Cardiac atrium fibroblast (primary cell): ENCODE results near the gene ODF2L.

DNA sequence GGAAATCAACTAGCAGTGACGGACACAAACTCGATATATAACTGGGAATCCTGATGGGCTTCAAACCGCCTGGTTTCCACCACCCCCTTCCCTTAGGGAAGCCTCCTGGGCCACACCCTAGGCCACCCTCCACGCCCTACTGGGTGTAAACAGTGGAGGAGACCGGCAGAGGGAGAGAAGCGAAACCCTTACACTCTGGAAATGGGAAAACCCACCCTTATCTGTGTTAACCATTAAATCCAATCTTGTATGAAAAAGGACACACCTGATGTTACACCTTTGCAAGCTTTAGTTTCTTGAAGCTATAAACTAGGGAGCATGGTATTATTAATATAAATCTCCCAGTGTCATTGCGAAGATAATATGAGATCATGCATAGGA lies 650 bp upstream of the ZNHIT6 start:
- RAMPAGE, long total RNA = no peak

GRCh38 chr1:85830687-85831361 lies 122.6 kb upstream of the ZNHIT6 start:
- RAMPAGE, long total RNA = no peak

DNA sequence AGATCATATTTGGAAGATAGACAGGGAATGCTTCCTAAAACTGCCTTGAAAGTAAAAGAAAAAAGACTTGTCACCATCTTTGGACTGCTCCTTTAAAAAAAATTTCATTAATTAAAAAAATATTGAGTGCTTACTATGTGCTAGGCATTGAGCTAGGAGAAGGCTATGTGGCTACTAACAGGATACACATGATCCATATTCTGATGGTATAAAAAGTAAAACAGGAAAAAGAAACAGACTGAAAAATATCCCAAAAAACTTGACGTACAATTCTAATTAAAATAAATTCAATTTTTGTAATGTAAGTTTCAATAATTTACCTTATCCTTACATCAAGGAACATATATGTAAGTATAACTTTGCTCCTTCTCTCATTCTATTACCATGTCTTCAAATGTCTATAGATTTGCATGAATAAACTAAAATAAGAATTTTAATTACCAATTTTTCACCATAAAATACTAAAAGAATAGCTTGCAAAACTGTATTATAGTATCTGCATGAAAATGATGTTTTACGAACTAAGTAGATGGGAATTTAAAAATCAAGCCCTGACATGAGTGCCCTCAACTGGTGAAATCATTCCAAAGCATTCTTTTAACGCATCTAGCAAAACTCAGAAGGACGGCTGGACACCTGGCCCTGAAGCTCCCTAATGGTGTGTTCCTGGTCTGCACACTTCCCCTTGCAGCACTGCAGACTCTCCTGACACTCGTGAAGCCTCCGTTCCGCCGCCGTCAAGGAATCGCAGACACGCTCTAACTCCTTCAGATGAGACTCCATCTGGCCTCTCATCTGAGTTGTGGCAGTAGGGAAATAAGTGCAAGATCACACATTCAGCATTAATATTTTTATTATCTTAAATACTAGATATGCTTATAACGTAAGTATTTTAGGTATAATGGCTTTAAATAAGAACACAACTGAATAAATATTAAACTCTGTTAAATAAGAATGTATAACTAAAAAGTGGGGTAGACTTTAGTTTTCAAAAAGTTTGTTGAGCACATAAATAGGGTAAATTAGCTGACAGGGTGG lies 40.0 kb downstream of the ODF2L start:
- RAMPAGE, long total RNA = no peak

- RAMPAGE, long total RNA = no peak
Observed at GRCh38 chr1:86382979-86383330, 13.2 kb downstream of the ODF2L start.

DNA sequence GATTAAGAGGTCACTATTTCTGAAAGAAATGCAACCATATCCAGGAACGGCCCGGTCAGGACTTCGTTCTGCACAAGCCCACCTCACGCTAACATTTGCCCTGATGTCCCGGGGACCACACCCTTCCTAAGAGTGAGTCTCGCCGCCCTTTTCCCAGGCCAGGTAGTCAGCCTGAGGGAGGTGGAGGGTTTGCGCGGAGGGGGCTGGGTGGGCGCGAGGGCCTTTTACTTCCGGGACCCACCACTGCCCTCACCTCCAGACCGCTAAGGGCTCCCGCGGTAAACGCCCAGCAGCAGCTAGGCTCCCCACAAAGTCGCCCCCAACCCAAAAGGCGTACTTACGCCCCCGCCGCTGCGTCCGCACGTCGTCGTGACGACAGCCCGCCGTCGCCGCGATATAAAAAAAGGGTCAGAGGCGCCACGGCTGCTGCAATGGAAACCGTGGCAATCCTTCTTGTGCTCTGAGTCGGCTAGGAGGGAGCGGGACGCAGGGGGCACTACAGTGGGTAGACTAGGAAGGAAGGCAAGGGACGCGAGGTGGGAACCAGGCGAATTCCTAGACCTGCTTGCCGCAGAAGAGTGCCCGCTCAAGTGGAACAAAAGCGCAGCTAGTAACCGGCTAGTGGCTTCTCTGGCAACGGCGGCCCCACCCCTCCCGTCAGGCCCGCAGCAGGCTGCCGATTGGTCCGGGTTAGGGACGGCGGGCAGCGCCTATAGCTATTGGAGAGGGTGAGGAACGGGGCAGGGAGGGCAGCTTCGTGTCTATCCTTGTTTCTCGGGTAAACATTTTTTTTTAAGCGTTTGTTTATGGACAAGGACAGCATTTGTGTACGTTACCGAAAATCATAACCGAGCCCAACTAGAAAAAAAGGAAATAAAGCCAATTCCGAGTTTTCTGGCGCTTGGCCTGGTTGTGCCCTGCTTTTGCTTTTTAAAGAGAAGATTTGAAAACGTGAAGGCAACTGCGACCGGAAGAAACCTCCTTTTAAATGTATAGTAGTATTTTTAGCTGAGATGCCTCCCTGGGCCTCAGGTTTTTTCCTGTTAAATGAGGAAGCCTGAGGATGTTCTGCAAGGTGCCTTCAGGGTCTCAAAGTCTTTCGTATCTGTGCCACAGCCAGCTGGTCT lies at the start of gene ODF2L:
ODF2L (minus strand) TSS at position 632 of the 1,127 bp plus-strand sequence.
- RAMPAGE, long total RNA = start-site peak on the minus strand centred at position 613 of the sequence, 58 bp wide, 47 and 20 reads in 2 replicates

DNA sequence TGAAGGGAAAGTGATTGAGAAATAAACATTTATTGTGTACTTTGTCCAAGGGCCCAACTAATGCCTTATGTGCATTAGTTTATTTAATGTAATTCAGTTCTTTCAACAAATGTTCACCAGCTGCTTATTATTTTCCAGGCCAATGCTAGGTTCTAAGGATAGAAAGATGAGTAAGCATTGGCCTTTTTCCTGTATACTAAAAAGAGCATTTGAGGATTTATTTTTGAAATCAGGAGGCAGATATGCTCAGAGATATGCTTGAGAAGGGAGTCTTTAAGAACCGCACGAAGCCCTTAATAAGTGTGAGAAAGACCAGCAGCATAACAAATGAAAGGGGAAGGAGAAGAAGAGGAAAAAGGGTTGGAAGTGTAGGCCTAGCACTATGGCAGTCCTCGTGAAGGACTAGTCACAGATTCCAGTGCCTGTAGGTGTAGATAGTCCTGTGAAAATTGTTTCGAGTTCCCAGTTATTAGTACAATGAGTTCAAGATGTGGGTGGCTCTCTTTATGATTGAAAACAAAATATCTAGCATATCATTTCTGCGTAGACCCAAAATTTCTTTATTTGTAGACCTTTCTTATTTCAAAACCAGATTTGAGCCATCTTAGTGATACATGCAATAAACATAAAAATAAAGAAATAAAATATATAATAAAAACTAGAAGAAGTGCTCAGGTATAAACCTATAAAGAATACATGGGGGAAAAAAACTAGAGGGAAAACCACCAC lies 32.2 kb downstream of the CLCA1 start:
- RAMPAGE, long total RNA = no peak

DNA sequence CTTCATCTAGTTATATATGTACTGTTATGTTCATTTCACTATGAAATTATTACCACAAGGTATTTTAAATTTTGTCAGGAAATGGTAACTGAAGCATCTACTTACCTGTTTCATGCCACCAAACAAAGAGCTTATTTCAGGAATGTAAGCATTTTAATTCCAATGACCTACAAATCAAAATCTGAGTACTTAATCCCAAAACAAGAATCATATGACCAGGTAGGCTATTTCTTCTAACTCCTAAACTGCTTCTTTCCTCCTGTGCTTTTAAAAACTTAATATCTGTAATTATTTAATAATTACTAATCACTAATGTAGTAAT lies 68.9 kb upstream of the SH3GLB1 start:
- RAMPAGE, long total RNA = no peak

DNA sequence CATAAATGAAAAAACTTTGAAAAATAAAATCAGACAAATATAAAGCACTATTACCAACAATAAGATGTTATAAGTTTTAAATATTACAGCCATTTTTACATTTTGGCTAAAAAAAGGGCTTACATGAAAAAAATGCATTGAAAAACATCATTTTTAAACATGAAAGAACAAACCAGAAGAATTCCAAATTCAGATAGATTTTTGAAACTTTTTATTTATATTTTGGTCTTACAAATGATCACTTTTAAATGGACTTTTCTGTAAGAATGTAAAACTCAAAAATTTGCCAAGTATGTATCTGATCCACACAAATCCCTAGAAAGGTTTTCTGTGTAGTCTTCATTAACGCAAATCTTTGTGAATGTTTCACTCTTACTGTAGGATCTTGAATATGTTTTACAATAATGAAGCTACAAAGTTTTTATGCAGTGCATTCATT lies 51.4 kb downstream of the SELENOF start:
- RAMPAGE, long total RNA = no peak

- RAMPAGE, long total RNA = no peak
Observed at GRCh38 chr1:88169133-88169517, 514.9 kb upstream of the PKN2 start.

GRCh38 chr1:88647090-88647653 lies 36.9 kb upstream of the PKN2 start:
- RAMPAGE, long total RNA = no peak

- RAMPAGE, long total RNA = no peak
Observed at GRCh38 chr1:88710304-88711175, 26.5 kb downstream of the PKN2 start.

DNA sequence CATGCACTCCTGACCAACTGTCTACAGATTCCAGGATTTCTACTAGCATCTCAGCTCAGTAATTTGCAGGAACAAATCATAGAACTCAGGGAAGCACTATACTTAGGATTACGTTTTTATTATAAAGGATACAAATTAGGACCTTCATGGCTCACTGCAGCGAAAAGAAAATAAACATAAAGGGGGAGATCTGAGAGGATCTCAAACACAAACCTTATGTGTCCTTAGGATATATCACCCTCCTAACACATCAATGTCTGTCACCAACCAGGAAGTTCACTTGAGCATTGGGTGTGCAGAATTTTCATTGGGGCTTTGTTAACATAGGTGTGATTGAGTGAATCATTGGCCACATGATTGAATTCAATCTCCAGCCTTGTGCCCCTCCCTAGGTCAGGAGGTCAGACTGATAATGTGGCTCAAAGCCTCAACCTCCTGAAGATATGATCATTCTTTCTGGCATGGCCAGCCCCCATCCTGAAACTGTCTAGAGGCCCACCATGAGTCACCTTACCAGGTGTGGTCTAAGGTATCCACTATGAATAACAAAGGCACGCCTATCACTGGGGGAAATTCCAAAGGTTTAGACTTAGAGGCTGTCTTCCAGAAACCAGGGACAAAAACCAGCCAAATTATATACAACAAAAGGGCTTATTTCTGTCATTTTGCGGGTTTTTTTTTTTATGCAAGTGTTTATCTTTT lies 90.0 kb downstream of the PKN2 start:
- RAMPAGE, long total RNA = no peak

DNA sequence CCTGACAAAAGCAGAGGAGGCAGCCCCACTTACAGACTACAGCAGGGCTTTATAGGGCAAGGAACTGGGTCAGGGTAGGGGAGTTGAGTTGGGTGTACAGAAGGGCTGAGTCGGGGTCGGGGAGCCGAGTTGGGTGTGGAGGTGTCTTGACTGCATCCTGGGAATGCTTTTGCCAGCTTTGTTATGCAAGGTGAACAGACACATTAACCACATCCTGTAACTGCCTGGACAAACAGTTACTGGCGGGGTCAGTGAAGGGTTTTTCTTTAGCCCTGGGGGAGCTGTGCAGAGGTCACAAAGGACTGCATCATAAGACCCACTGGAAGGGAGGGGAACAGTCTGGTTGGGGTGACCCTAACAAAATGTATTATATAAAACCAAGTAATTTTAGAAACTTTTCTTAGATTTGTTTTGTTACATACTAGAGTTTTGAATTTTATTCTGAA lies 39.2 kb upstream of the GBP5 start:
- RAMPAGE, long total RNA = no peak

GRCh38 chr1:89657713-89658440 lies 25.0 kb downstream of the LRRC8C start:
- RAMPAGE, long total RNA = no peak

GRCh38 chr1:89724556-89725221 lies 91.8 kb downstream of the LRRC8C start:
- RAMPAGE, long total RNA = no peak

GRCh38 chr1:89739975-89740211 lies 80.9 kb upstream of the LRRC8D start:
- RAMPAGE, long total RNA = no peak

DNA sequence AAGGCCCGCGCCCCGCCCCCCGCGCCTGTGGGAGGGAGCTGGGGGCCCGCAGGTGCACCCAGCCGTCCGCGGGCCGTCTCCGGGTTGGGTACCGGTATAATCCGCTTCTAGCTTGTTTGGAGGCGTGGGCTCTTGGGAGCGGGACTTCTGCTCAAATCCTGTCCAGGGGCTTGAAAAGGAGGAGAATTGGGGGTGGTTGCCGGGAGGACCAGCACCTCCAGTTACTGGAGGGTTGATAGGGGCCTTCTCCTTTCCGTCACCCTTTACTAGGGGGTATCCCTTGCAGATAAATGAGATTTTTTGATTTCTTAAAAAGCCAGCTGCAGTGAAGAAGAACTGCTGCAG lies 965 bp downstream of the LRRC8D start:
- RAMPAGE, long total RNA = no peak

DNA sequence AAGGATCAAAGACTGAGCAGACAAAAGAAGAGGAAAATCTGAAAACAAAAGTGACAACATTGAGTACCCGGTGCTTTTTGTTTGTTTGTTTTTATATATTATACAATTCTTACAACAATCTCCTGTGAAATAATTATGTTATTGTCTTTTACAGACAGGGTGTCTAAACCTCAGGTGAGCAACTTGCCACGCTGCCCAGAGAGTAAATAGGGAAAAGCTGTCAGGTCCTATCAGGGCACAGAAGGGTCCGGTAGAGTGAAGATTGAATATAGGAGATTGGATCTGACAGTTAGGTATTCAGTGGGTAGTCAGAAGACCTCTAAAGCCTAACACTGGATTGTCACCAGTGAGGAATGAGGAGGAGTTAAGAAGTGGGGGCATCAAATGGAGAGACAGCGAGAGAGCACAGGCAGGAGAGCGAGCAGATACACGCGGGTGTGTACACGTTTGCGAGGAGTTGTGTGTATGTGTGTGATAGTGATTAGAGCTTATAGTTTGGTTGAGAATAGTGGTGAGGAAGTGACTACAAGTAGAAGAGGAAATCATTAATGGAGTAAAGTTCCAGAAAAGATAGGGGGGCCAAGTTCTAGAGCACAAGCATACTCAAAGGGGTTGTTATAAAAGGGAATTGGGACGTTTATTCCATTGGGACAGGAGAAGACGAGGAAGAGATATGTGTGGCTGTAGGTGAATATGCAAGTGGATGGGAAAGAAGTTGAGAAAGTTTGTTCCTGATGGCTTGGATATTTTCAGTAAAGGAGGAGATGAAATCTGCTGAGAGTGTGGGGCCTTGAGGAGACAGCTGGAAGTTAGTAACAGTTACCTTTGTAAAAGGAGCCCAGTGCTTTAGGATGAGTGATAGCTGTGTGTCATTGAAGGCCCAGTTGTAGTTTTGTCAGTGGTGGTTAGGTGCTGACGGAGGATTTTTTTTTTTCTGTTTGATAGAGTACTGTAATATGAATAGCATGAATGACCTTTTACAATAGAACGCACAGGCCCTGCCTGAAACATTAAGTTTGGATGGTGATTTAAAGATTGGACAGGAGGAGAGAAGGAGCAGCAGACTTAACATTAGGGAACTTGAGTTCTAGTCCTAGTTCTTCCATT lies 33.0 kb downstream of the LRRC8D start:
- RAMPAGE, long total RNA = no peak

GRCh38 chr1:89906459-89907209 lies 85.8 kb downstream of the LRRC8D start:
- RAMPAGE, long total RNA = no peak

DNA sequence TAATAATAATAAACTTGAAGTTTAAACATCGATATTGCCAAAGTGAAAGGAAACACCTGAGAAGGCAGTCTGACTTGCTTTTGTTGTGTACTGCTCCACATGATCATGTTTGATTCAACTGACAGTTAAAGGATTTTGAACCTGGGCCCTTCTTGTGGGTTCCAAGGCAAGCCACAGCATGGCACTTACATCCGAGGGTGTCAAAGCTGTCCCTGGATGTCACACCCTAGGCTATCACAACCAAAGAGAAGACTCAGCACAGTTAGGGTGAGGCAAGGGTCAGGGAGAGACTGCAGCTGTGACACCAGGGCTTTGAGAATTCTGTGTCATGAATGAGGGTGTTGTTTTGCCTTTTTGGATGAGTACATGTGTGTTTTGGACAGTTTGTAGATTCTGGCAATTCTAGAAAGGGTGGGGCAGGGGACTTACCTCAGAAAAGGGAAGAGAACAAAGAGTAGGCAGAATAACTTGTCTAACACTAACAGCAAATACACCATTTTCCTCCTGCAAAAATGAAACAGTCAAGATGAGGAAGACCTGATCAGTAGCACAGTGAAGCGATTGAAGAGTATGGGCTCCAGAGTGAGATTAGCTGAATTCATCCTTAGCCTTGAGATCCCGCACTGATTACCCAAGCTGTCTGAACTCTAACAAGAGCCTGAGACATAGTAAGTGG lies 37.8 kb upstream of the ZNF326 start:
- RAMPAGE, long total RNA = no peak